M059J (cell line): Measurements from ENCODE around the gene SERPINI2.

DNA sequence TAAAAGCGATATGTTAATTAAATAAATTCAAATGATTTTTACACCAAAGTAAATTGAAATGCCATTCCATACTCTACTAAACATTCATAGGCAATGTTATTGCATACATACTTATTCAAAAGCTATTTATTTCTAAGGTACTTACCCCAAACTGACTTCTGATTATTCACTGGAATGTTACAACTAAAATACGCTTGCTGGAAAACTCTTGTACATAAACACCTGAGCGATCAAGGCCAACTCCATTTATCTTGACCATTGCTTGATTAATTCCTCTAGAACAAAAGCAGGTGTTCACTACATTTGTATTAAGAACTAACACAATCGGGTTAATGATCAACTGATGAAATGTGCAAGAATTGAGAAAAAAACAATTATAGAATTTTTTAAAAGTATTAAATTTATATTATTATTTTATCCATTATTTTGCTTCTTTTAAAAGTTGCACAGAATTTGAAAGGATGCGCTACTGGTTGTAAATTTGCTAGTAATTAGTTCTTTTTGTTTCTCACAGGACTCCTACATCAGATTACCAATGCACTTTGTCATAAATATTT lies at the start of gene SERPINI2:
Gene SERPINI2, minus strand, starts transcription at position 185 of the 557 bp plus-strand sequence.
- RAMPAGE, long total RNA, result no peak

DNA sequence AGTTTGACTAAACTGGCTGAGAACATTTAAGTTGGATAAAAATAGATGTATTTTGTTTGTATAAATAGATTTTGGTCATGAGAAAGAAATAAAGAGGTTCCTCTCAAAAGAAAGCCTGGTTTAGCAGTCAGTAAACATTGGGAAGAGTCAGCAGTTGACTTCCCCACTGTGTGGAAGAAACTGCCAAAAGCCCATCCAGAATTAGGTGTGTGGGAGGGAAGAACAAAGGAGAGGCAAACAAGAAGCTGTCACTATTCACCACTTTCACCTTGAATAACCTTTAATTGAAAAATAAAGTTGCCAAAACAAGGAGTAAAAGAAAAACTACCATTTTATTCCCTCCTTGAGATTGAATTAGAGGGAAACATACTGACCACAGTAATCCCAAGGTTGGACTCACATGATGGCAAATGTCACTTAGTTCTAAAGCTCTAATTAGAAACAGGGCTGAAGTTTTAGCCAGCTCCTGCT lies 139.2 kb downstream of the SERPINI1 start:
- RAMPAGE, long total RNA, result no peak

GRCh38 chr3:167876461-167876711 lies 140.9 kb downstream of the SERPINI1 start:
- RAMPAGE, long total RNA, result no peak

DNA sequence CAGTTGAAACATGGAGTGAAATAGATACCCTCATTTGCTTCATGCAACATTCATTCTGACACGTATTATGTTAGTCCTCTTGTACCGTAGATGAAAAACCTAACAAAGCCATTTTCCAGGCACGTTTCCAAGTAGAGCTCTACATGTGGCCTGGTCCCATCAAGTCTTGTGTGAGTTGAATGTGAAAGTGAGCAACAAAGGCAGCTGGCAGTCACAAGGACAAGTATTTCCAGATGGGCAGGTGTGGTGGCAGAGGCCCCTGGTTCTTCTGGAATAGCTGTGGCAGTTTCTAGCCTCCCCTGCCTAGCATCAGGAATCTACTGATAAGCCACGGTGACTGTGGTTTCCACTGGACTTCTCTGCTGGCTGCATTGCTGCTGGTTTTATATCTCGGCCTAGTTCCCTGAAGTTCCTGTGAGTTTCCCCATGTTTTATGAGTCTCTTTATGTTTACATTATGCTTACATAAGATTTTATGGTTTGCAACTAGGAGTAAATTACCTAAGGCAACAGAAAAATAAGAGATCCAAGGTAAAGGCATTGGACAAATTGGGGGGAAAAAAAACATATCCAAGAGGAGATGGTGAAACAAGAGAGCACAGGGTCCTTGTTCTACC lies 117.6 kb downstream of the GOLIM4 start:
- RAMPAGE, long total RNA, result no peak

DNA sequence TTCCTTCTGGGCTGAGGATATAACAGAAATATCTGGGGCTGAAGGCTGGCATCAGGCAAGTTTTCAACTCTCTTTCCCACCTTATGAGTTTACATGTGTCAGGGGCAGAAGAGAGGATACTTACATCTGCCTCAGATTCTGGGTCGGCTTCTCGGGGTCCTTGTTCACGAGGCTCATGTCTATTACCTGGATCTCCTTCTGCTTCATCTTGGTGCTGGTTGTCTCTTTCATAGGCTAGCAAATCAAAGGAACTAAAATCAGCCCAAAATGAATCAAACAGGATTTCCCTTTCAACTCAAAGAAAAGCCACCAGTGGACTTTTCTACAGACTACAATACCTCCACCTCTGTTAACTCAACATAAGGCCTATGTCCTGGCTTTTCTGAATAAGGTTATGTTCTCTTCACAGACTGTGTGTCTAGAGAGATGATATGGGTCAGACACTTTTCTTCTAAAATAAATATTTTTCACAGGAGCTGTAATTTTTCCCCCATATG lies 68.1 kb downstream of the GOLIM4 start:
- RAMPAGE, long total RNA, result no peak

DNA sequence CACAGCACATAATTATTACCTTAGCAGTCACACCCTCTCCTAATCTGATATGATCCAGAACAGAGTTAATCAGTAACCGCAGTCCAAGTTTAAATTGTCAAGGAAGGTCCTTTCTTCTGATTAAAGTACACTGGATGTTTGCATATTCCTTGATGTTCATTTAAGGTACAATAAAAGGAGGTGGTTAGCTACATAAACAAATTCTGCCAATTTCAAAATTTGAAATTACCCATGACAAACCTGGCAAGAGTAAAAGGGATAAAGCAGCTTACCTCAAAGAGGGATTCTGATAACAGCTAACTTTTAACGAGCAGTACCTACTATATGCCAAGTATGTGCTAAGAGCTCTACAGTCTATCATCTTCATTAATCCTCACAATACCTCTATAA lies 4.4 kb downstream of the GOLIM4 start:
- RAMPAGE, long total RNA, result no peak

DNA sequence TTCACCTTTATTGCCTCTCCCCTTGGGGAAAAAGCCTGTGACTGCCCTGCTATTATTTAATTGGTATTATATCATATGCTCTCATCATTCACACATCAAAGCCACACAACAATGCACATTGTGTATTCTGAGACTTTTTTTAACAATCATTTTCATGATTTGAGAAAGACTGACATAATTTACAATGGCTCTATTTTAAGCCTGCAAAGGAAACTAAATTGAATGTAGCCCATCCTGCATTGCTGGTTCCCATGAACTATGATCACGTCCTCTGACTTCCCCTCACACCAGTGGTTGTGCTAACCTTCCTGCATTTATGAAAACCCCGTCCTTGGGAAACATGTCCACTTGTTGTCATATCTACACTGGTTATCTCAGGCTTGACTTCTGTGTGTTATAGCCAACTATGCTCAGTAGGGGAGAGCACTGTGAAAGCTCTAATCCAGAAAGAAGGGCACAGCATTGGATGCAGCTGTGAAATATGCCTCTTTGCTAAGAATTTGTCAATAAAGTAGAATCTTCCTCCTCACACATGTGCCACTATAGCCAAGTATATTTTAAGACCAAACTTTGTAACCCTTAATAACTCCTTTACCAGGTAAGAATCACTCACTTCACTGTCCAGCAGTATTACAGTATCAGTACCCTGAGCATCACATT lies 546.2 kb downstream of the MECOM start:
- RAMPAGE, long total RNA, result no peak

- RAMPAGE, long total RNA, result no peak
Observed at GRCh38 chr3:169297085-169297460, 366.4 kb downstream of the MECOM start.

GRCh38 chr3:169483651-169484217 lies 179.8 kb downstream of the MECOM start:
- RAMPAGE, long total RNA, result no peak

GRCh38 chr3:169667806-169669019 lies 4.7 kb upstream of the MECOM start:
- RAMPAGE, long total RNA, result no peak

- RAMPAGE, long total RNA, result no peak
Observed at GRCh38 chr3:169771732-169772558, 1.3 kb upstream of the MYNN start.

- RAMPAGE, long total RNA, result no peak
Observed at GRCh38 chr3:170867044-170868328, 2.5 kb downstream of the RPL22L1 start.

GRCh38 chr3:171013669-171014363 lies 12.7 kb downstream of the SLC2A2 start:
- RAMPAGE, long total RNA, result no peak

DNA sequence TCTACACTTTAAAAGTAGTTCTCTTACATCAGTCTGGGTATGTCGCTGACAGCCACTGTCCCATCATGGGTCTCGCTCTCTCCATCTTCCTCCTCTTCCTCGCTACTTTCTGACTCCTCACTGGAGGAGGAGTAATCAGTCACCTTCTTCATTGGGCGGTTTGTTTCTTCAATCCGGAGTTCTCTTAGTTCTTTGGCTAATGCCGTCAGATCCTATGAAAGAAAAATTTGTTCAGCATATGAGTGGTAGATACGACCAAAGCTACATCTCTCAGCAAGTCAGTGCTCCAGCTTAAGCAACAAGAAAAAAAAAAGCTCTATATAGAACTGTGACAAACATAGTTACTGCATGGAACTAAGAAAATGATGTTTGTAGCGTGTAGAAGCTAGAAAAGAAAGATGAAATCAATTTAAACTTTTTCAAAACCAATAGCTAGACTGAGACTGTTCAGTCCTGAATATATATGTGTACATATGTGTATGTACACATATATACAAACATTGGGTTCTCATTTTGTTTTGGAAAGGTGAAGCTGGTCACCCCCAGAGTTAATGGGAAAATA lies 75.0 kb upstream of the SLC2A2 start:
- RAMPAGE, long total RNA, result no peak

- RAMPAGE, long total RNA, result no peak
Observed at GRCh38 chr3:171123521-171123734, 96.9 kb upstream of the SLC2A2 start.

DNA sequence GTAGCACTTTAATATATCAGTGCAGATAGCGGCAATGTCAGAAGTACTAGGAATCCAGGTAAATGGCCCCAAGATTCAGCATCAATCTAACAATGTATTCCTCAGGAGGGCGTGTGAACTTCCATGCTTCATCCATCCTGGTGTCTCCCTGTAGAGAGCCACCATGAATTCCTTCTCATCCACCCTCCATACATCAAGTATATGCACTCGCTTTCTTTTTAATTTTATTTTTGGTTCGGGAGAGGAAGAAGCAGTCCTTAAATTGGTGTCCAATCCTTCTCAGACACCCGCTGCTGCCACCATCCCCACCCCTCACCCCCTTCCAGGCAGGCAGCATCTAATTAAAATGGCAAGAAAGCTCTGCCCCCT lies 1.6 kb downstream of the TNIK start:
- RAMPAGE, long total RNA, result no peak

- RAMPAGE, long total RNA, result no peak
Observed at GRCh38 chr3:171765038-171765746, 45.1 kb downstream of the PLD1 start.

DNA sequence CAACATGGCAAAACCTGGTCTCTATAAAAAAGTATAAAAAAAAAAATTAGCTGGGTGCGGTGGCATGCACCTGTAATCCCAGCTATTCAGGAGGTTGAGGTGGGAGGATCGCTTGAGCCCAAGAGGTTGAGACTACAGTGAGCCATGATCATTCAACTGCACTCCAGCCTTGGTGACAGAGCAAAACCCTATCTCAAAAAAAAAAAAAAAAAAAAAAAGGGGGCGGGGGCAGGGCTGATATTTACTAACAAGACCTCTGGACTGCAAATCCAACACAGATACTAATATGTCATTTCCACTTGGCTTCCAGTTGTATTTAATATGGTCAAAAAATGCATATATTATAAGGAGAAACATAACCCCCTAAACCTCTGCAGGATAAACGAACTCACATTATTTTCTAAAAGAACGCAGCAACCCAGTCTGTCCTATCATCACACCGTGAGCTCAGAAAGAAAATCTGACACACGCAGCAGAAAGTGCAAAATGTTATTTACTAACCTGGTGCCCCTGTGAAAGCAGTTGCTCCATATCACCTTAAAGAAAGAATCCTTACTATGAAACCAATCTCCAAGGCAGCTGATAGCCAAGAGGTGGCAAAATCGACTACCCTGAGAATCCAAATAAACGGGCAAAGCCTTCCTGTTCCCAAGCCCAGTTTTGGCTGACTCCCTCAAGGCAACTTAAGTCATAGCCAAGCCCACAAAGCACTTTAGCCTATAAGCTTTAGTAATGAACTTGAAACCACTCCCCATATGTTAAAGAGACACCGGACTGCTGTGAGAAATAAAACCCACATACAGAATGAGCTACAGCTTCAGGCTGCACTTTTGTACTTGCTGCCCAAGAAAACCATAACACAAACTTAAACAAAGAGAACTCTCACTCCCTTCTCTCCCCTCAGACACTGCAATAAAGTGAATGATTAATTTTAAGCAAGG lies 39.3 kb downstream of the PLD1 start:
- RAMPAGE, long total RNA, result no peak

DNA sequence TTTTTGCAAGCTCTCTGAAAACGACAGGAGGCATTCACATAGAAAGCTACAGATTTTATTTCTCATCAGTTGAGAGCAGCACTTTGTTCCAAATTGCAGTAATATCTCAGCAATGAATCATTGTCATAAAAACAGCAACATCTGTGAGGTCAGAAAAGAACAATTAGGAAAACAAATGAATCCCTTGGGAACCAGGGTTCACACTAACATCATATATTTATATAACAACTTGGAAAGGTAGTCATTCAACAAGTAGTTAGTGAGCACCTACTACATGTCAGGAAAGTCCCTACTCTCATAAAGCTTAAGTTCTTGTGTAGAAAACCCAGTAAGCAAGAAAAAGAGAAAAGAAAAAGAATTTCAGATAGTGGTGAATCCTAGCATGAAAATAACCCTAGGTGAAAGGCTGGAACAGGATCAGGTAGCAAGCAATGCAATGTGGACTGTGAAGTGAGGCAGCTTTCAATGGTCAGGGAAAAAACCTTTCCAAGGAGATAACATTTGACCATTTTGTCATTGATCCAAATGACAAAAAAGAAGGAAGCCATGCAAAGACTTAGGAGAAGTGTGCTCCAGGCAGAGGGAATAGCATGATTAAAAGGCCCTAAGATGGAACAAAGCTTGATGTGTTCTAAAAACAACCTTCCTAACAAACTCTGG lies 8.2 kb downstream of the PLD1 start:
- RAMPAGE, long total RNA, result no peak

DNA sequence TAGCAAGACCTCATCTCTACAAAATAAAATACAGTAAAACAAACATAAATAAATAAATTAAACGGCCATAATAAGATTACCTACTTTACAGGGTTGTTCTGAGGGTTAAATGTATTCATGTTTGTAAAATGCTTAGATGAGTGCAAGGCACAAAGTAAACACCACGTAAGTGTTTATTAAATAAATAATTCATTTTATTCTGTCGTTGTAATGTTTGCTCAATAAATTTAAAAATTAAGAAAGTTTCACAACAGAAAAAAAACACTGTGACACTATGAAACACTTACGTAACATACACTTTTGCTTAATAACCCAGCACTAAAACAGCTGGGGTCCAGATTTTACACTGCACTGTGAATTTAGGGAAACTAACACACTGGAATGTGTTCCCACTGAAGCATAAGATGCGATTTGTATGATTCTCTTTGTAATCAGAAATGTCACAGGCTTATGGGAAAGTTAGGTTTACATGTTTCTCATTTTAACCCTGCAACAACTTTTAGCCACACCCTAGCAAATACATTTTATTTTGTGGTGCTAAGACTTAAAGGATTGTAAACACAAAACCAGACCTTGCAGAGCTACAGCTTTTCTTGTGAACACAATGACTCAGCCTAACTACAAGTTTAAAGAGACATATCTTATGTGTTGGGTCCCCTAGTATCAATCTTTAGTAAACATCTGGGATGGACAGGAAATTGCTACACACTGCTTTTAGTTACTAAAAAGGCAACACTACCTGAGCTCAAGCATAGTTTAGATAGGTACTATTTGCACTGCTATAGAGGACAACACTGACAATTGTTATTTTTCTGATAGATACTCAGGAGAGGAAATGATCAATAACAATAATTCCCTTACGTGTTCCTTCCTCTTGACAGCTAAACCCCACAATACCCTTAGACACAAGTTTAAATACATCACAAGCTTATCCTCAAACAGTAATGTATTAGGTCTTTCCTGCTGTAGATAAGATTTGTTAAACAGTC lies 4.0 kb downstream of the PLD1 start:
- RAMPAGE, long total RNA, result no peak